Right cardiac atrium (tissue), 1 donor: Measurements from ENCODE around the genes CXXC5, NRG2 and PURA.

- PRO-cap, result no peak
These were observed 86.8 kb upstream of the LRRTM2 start for GRCh38 chr5:138961647-138962676.

DNA sequence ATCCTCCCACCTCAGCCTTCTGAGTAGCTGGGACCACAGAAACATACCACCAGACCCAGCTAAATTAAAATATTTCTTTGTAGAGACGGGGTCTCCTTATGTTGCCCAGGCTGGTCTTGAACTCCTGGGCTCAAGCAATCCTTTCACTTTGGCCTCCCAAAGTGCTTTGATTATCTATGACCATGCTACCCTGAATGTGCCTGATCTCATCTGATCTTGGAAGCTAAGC, 136.9 kb upstream of the LRRTM2 start:
- PRO-cap, result no peak

DNA sequence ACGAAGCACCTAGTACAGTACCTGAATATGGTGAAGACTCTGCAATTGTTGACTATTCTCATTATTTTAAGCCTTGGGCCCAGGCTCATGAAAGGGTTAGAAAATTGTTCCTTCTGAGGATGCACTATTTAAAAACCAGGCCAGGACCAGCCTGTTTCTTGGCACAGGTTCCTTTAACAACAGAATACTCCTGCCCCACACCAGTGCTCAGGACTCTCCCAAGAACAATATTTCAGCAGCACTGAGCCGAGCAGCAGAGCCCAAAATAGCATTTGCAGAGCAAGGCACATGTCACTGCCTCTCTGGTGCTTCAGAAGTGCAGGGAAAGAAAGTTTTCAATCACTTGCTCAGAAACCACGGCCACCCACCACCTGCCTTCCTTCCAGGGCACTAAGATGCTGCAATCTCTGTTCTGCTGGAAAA, 77.7 kb downstream of the SIL1 start:
- PRO-cap, result no peak

DNA sequence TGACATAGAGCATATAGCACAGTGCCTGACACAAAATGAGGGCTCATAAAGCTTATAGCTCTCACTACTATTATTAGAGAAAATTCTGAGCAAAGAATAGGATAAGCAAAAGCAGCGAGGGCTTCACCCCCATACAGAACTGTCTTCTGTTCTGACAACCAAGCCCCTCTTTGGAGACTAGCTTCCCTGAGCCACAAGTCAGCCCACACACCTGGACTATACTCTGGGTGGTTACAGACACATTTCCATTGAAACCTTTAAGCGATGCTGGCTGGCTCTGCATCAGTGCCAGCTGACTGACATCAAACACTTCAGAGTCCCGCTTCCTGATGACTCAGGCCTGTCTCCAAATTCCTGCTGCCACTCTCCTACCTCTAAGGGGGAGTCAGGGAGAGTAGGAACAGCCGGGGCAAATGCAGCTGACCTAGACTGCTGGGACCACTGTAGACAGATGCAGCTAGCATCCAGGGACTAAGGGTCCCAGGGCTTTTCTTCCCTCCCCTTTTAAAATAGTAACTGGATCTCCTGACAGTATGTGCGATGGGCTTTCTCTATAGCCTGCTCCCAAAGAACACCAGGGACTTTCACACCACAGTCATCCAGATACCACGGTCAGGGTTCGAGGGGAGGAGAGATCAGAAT, 59.4 kb downstream of the SIL1 start:
- PRO-cap, result no peak

- PRO-cap, result no peak
These were observed 17.2 kb upstream of the MATR3 start for GRCh38 chr5:139276270-139276831.

GRCh38 chr5:139329616-139330014, 12.0 kb upstream of the PAIP2 start:
- PRO-cap, result no peak

- PRO-cap, result no peak
These were observed 3.5 kb downstream of the SLC23A1 start for GRCh38 chr5:139379599-139380053.

DNA sequence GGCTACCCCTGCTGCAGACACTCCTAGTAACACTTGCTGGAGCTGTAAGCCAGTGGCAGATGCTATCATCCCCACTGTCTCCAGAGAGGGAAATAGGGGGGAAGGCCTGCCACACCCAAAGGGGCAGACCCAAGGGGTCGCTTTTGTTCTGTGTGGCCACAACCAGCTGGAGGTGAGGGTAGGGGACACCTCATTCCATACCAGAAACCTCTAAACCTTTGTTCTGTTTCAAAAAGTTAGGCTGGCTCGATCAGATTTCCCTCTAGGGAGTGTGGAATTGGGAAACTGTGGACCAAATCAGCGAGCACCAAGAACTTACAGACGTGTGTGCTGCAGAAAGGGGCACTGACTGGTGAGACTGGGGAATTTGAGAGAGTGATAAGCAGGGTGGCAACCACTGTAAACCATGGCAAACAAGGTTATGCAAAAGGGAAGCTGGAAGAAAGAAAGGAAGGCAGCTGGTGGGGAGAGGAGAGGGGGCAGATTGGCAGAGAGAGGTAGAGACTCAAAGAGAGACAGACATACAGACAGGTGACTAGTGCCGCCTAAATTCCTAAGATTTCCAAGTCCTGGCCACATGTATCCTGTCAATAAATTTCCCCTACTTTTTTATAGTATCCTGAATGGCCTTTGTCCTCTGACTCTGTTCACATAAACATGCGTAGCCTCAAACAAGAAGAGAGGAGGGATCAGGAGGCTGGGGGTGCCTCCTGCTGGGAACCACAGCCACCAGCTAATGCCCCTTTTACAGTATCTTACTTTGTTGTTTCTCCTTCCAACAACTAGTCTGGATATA, 15.6 kb upstream of the SPATA24 start:
- PRO-cap, result no peak

- PRO-cap, result bidirectional peak, plus-strand start at chr5:139648358, minus-strand start at chr5:139648196; bidirectional peak, plus-strand start at chr5:139648964, minus-strand start at chr5:139648564
These were observed at the start of gene CXXC5 for GRCh38 chr5:139648037-139649049. CXXC5 (plus strand) TSS chr5:139648349.

- PRO-cap, result bidirectional peak, plus-strand start at chr5:139659337, minus-strand start at chr5:139659270
These were observed 10.9 kb downstream of the CXXC5 start for GRCh38 chr5:139658875-139659676.

DNA sequence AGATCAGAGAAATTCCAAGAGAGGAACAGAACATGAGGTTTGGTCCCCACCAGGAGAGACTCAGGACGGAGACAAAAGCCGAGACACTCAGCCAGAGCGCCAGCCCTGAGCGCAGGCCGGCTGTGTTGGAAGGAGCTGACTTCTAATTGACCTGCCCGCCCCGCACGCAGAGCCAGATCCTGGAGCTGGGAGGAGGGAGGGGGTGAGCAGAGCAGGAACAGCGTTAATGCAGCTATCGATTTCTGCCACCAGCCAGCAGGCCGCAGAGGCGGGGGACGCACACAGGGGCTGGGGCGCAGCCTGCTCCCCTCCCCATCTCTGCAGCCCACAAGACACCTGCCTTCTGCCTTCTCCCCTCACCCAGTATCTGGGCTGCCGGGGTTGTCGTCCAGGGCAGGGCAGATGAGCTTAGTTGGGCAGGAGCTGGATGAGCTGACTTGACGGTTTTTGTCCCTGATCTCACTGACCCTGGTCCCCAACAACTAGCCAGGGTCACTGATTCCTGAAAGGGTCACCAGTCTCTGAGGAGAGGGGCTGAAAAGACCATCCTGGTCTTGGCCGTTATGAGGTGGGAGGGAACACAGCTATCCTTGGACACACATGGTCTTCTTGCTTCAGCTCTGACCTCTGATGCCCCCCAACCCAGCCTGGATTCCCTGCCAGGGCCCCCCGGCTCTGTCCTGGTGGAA, 29.7 kb downstream of the CXXC5 start:
- PRO-cap, result no peak

DNA sequence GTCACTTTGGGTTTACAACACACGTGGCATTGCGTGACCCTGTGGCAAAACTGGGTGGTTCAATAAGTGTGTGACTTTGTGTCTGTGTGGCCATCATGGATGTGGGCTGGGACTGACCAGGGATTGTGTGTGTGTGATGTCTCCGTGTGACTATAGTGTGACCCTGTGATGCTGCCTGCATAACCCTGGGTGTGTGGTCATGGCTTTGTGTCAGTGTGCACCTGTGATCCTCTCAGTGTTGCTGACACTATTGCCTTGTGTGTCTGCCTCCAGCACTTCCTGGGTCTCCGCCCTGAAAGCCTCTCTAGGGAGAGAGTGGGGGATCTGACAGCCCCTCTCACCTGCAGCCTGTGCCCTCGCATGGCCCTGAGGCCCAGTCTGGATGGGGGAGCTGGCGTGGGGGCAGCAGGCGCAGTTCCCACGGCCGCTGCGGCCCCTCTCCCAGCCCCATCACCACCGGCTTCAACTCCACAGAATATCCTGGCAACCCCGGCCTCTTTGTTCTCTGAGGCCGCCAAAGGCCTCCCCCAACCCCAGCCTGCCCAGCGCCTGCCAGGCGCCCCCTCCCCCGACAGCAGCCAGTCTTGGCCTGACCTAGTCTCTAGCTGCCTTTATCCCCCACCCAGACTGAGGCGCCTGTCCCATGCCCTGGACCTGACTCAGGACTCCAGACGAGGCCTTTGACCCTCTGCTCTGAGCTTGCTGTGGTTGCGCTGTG, 38.6 kb downstream of the CXXC5 start:
- PRO-cap, result no peak

- PRO-cap, result no peak
These were observed 42.4 kb downstream of the CXXC5 start for GRCh38 chr5:139690173-139691302.

- PRO-cap, result bidirectional peak, plus-strand start at chr5:139709144, minus-strand start at chr5:139709049; bidirectional peak, plus-strand start at chr5:139709420, minus-strand start at chr5:139709197
These were observed 60.7 kb downstream of the CXXC5 start for GRCh38 chr5:139708622-139709565.

DNA sequence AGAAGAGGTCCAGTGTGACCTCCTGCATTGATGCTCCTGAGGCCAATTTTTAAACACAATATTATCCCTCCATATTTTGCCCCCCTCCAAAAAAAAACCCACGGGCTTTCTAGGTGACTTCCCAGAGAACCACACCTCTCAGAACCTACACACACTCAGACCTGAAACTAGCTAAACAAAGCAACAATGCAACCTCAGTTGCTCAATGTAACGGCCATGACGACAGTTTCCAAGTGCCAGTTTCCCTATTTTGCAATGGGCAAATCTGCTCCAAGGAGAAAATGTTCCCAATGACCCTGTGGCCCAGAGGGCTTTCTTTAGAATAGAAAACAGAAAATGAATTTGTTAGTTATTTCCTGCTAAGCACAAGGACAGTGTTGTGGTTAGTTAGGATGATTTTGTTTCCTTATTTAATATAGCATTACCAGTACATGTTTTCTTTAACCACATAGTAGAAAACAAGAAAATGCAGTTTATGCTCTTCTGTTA, 3.4 kb downstream of the NRG2 start:
- PRO-cap, result no peak

- PRO-cap, result no peak
These were observed 638 bp downstream of the NRG2 start for GRCh38 chr5:140042518-140042803.

DNA sequence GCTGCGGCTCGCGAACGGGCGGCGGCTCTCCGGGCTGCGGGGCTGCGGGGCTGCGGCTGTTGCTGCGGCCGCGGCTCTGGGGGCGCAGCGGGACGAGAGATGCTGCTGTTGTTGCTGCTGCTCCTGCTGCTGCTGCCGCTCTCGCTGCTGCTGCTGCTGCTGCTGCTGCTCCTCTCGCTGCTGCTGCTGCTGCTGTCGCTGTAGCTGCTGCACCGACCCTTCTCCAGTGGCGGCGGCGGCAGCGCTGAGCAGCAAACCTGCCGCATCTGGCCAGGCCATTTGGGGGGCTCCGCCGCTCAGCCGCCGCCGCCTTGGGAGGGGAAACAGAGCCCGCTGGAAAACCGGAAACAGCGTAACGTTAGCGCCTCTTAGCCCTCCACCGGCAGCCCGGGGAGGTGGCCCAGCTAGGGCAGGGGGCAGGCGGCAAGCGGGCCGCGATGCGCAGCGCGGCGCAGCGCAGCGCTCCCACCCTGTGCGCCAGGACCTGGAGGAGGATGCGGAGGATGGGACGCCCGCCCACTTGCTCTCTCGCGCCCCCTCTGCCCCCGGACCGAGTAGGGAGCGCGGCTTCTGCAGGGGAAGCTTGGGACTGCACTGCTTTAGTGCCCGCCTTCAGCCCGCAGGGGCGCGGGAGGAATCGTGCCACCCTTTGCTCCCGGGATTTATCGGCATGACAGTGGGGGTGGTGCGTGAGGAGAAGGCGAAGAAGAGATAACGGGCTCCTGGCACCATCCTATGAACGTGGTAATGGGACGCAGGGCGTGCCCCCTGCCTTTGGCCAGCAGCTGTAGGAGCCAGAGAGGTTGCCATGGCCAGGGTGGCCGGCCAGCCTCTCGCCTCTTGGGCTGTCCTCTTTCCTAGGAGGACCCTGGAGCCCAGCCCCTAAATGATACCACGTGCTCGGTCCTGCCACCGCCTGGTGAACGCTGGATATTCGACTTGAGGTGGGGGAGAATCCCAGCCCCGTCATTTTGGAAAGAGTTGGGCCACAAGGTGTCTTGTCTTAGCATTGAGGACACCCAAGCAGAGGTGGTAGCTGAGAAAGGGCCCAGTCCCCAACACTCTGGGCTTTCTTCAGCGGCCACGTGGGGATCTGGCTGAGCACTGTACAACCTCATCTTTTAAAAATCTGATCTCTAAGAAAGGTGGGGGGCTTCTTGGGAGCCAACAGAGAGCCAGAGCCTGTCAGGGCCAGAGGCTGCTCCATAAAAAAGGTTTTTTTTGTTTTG, at the start of gene NRG2:
Gene NRG2 (minus strand): TSS at position 496 of the 1,229 bp plus-strand sequence.
- PRO-cap, result unidirectional peak, minus-strand start at position 486 of the sequence

DNA sequence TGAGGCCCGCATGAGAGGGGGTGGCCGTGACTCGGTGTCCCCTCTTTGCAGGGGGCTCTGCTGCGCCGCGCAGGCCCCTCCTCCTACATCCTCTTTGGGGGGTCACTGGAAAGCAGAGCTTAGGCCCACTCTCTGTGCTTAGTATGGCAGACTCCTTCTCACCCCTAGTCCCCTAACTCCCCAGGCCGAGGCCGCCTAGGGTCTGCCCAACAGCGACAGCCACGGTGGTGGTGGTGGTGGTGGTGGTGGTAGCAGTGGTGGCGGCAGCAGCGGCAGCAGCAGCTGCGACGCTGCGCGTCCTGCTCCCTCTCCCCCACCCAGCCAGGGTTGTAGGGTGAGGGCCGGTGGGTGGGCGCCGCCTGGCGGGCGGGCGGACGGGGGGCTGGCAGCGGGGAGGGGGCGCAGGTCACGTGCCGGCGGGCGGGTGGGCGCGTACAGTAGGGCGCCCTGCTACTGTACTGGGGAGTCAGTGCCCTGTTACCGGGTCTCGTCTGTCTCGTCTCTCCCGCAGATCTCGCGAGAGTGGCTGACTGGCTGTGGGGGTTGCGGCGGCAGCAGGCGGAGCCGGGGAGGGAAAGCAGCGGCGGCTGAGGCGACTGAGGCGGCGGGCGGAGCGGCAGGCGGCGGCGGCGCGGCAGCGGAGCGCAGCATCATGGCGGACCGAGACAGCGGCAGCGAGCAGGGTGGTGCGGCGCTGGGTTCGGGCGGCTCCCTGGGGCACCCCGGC, at the start of gene PURA:
Gene PURA (plus strand): TSS at position 580 of the 727 bp plus-strand sequence.
- PRO-cap, result bidirectional peak, plus-strand start at position 599 of the sequence, minus-strand start at position 504 of the sequence

DNA sequence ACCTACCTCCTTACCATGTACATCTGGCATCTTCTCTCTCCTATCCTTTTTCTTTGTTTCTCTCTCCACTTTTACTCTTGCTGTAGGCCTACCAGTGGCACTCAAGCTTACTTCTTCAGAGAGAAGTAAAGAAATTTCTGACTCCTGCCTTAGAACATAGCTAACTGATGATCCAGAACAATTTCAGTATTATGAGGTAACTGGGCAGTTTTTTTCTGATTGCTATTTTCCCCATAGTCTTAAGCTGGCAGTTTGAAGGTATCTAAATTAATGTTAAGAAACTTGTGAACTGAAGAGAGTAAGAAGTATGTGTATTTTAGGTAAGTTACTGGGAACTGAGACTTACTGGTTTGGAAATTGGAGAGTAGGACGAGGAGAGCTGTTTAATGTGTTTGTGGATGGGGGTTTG, 4.2 kb upstream of the IGIP start:
- PRO-cap, result no peak

GRCh38 chr5:140228074-140229032, 53.4 kb downstream of the CYSTM1 start:
- PRO-cap, result no peak